Natural killer cell (primary cell): ENCODE data around the genes GAR1 and LARP7.

- PRO-cap: no peak
Observed at GRCh38 chr4:109648157-109648936, 54.9 kb downstream of the CASP6 start.

DNA sequence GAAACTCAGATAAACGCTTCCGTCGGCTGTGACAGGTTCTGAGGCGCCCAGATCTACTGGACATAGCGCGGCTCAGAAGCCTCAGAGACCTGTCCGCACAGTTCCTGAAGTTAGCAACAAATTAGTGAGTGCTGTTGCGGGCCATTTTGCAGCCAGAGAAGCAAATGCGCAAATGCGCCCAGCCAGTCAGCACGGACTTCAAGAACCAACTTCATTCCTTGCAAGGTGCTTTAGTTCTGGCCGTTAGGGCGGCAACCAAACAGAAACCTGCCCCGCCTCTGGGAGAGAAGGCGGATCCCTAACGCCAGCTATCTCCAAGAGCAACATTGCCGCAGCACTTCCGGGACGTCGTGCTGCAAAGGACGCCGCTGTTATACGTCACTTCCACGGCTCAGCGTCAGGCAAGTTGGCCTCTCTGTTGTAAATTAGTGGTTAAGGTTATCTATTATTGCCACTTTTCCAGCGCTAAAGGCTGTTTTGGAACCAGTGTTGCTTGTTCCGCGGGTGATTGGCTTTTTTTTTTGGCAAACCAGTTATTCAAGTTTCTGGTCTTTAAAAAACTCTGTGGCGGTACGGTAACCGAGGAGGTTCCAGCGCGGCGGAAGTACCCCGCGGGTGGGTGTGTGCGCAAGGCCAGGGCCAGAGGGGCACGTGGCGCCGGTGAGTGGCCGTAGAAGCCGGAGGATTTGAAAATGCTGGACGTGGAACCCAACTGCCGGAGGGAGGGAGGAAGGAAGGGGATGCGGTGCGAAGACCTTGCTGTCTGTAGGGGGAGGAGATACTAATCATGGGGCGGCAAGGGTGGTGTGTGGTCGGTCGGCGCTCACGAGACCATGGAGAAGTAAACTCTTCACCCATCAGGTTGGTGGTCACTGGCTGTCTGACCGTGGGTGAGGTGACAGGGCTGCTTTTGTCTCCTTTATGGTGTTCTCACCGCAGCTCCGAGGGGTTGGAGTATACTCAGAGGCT is at the start of gene GAR1:
GAR1 (plus strand) TSS at position 618 of the 969 bp plus-strand sequence.
- PRO-cap: bidirectional peak, plus-strand start at position 381 of the sequence, minus-strand start at position 352 of the sequence; bidirectional peak, plus-strand start at position 872 of the sequence, minus-strand start at position 727 of the sequence

- PRO-cap: no peak
Observed at GRCh38 chr4:109914370-109915103, 1.9 kb downstream of the EGF start.

DNA sequence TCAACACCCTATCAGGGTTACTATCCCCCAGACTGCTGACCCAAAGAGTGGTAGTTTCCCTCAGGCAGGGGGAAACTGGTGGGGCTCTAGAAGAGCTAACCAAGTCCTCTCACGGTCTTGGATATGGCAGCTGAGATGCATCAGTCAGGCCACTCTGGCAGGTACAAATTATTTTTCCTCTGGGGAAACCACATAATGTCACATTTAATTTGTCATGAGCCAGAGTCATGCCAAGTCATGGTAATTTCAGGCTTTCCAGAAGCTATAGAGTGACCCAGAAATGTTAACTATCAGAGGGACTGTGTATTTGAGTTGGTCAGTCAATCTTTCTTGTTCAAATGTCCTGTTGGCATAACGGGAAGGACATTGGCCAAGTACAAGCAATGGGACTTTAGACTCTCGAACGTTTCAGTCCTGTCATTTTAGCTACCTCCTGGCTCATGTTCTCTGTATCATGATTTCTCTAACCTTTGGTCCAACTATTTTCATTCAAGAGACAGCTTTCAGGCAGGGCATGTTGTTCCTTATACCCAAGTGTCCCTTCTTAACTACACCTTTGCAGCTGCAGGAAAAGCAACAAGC is 142.4 kb downstream of the EGF start:
- PRO-cap: no peak

- PRO-cap: unidirectional peak, plus-strand start at chr4:110194046
Observed at GRCh38 chr4:110193578-110194454, 4.6 kb downstream of the ELOVL6 start.

- PRO-cap: no peak
Observed at GRCh38 chr4:110410922-110412040, 64.7 kb upstream of the ENPEP start.

DNA sequence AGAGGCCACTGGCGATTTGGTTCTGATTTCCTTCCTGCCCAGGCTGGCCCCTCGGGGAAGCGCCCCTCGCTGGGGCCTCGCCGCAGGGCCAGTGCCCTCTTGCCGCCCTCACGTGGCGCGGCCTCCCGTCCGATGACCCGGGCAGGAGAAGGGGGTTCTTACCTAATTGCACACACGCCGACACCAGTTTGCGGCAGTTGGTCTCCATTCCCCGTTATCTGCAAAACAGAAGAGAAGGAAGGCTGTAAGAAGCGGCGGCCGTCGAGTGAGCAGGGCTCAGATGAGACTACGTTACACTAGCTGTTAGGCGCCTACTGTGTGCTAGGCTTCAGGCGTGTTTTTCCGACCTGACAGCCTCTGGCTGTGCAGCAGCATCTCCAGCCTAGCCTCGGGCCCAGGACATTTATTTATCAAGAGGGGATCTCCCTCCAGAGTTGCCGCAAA is 9.9 kb upstream of the PITX2 start:
- PRO-cap: no peak

DNA sequence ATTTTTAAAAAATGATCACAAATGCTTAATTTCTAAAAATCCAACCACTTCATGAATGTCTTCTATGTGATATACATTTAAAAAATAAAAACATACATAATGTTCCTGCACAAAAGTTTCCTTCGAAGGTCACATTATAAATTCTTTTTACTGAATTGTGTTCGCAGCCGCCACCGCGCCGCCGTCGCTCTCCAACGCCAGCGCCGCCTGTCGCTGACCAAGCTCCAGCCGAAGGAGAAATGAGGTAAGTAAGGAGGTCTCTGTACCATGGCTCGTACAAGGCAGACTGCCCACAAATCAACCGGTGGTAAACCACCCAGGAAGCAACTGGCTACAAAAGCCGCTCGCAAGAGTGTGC is 48.7 kb upstream of the NEUROG2 start:
- PRO-cap: unidirectional peak, plus-strand start at position 154 of the sequence

GRCh38 chr4:112636541-112637689 is at the start of gene LARP7:
LARP7 (plus strand) TSS chr4:112637143.
- PRO-cap: bidirectional peak, plus-strand start at chr4:112637143, minus-strand start at chr4:112636895; bidirectional peak, plus-strand start at chr4:112637565, minus-strand start at chr4:112637340

DNA sequence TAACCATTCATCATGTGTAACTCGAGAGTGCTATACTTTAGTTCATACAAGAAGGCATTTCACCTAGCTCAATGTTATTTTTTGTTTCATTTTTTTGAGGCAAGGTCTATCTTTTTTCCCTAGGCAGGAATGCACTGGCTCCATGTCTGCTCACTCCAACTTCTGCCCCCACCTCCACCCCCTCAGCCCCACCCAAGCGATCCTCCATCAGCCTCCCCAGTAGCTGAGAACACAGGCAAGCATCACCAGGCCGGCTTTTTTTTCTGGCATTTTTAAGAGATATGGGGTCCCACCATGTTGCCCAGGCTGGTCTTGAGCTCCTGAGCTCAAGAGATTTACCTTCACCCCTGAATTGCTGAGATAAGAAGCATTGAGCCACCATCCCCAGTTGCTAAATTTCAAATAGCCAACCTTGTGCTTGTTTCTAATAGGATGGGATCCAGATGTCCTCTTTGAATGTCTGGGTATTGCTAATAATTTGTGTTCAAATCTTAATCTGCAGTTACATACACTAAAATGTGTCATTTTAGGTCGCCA is 8.6 kb downstream of the LARP7 start:
- PRO-cap: no peak

DNA sequence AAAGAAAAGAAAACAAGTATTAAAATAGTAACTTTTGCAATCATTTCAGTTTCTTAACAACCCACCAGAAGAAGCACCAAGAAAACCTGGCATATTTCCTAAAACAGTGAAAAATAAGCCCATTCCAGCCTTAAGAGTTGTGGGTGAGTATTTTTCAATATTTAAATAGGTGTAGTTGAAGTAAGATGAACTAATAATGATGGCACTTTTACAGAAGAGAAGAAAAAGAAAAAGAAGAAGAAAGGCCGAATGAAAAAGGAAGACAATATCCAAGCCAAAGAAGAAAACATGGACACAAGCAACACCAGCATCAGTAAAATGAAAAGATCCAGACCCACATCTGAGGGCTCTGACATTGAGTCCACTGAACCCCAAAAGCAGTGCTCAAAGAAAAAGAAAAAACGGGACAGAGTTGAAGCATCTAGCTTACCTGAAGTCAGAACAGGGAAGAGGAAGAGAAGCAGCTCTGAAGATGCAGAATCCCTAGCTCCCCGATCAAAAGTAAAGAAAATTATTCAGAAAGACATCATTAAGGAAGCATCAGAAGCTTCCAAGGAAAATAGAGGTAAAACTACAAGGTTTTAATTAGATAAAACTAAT is 10.1 kb downstream of the LARP7 start:
- PRO-cap: no peak

DNA sequence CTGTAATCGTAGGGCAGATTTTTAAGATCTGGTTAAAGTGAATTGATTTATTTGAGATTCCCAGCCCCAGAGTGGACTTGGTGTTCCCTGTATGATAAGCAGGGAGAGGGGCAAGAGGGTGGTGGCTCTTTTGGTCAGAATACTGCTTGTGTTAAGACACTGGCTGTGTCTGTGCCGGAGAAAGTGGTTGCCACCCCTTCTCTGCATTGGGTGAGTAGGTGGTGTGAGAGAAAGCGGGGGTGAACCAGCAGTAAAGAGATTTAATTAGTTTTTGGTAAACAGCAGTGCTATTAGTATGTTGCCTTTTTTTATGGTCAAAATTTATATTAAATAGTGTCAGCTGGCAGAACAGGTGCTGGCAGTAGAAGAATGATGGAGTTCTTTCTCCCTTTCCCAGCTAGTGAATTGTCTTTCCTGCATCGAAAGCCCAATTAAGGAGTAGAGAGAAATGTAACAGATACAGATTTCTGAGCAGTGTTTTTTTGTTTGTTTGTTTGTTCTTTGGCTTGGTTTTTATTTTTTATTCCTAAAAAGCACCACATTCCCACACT is 181.6 kb downstream of the LARP7 start:
- PRO-cap: no peak

- PRO-cap: no peak
Observed at GRCh38 chr4:113052484-113053401, 3.3 kb downstream of the ANK2 start.

- PRO-cap: no peak
Observed at GRCh38 chr4:113145230-113146588, 96.3 kb downstream of the ANK2 start.

- PRO-cap: no peak
Observed at GRCh38 chr4:113147519-113148199, 98.2 kb downstream of the ANK2 start.

DNA sequence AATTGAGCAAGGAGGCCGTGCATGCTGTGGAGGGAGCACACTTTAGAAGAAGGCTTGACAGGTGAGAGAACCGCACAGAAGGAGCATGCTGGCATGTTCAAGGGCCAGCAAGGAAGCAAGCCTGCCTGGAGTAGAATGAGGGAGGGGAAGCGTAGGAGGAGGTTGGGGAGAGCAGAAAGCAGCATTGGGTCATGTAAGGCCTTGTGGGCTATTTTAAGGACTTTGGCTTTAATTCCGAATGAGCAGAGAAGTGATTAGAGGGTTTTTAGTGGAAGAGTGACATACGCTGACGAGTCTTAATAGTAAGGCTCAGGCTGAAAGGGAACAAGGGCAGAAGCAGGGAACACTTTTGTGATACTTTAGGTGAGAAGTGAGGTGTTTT is 132.2 kb downstream of the ANK2 start:
- PRO-cap: no peak

GRCh38 chr4:113300276-113300923 is 250.9 kb downstream of the ANK2 start:
- PRO-cap: no peak

GRCh38 chr4:113584651-113585237 is 176.8 kb downstream of the CAMK2D start:
- PRO-cap: no peak

DNA sequence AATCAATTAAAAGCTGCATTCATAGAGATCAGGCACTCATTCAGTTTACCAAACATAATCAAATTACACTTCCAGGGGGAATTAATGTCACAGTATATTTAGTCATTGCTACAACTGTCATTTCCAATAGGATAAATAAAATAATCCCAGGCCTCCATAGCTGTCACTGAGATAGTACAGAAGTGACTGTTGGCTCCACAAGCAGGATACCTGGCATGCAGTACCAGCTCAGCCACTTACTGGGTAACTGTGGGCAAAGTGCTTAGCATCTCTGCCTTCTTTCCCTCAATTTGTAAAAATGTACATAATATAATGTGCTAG is 128.1 kb downstream of the CAMK2D start:
- PRO-cap: no peak

DNA sequence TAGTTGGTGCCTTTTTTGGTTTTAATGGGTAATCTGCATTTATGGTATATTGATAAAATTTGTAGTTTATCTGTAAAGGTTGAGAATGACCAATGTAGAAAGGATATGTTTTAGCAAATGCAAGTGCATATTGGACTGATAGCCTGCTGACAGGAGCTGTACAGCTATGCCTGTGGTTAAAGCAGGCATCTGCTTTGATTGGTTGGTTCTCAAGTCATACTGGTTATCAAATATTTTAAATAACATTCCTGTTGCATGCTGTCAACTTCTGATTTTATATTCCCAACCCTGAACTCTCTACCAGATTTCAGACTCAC is 125.8 kb downstream of the CAMK2D start:
- PRO-cap: no peak